Kidney epithelial cell (primary cell): ENCODE measurements around a stretch of chr2.

GRCh38 chr2:47011071-47011582 is 70.1 kb downstream of the TTC7A start:
- RAMPAGE, long total RNA = no peak
- RRBS = no CpG with 5 or more reads among the region's 15 CpGs

DNA sequence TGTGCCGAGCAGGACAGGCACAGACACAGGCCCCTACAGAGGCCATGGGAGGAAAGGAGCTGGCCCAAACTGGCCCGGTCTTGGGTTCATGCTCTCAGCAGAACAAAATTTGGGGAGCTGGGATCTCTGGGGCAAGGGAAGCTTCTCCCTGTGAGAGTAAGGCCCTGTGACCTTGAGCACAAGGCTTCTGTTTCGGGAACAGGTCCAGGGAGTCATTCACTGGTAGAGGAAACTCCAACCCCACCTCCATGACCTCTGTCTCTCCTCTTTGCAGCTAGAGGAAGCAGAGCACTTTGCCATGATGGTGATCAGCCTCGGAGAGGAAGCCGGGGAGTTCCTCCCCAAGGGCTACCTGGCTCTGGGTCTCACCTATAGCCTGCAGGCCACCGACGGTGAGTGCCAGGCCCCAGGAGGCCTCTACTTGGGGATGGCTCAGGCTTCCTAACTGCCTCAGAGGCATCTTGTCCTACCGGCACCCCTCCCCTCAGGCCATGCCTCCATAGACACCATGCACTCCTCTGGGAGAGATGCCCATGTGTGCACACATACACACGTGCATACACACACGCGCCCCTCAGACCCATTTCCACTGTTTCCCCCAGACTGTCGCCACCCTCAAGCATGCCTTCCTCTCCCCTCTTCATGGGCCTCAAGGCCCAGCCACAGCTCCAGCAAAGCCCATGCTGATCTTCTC is 80.7 kb downstream of the TTC7A start:
- RAMPAGE, long total RNA = no peak
- RRBS = 89% methylated on average over 2 of the region's 12 CpGs

GRCh38 chr2:47038234-47039041 is 97.4 kb downstream of the TTC7A start:
- RAMPAGE, long total RNA = no peak
- RRBS = no CpG with 5 or more reads among the region's 10 CpGs

DNA sequence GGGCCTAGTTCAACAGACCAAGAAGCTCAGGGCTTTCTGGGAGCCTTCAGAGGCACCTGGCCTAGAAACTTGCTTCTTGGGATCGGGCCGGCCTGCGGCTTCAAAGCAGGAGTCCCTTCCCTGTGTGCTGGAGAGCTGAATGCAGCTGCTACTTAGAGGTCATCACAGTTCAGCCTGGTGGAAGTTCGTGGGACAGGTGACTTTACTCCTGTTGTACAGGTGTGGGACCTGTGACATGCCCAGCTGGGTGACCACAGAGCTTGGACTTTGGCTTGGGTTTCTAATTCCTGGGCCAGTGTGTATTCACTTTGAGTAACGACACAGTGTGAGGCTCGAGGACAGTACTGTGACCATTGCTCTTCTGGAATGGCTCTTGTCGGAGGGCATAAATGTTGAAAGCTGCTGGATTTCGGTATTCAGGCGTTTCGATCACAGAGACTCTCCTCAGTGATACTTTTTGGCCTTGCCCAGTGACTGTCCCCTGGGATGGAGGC is 99.6 kb downstream of the TTC7A start:
- RAMPAGE, long total RNA = no peak
- RRBS = no CpG with 5 or more reads among the region's 10 CpGs

DNA sequence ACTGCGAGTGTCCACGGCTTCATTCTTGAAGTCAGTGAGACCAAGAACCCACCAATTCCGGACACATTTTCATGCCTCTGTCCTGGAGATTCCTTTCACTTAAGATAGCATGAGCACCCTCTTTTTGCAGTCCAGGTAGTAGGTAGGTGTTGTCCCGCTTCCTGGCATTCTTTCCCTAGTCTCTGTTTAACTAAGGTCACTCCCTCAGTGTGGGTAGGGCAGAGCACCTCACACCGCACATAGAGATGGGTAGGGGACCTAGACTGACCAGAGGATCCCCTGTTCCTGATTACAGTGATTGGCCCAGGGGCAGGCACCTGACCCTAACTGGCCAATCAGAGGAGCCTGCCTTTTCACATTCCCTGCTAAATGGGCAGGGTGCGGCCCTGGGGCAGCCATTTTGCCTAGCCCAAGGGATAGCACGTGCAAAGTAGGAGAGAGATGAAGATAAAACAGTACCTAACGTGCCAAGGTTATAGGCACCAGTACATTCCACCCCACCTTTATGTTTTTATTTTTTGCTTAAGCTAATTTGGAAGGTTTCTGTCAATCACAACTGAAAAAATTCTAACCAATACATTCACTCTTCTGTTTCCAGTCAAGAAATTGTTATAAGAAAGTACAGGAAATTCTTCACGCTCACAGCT is 46.5 kb downstream of the STPG4 start:
- RAMPAGE, long total RNA = no peak
- RRBS = no CpG with 5 or more reads among the region's 9 CpGs

GRCh38 chr2:47174503-47174784 is 1.9 kb downstream of the CALM2 start:
- RAMPAGE, long total RNA = no peak
- RRBS = no CpG with 5 or more reads among the region's 4 CpGs

- RAMPAGE, long total RNA = no peak
- RRBS = no CpG with 5 or more reads among the region's 9 CpGs
Measured at GRCh38 chr2:47219069-47219525, 42.8 kb upstream of the CALM2 start.

- RAMPAGE, long total RNA = no peak
- RRBS = no CpG with 5 or more reads among the region's 4 CpGs
Measured at GRCh38 chr2:47230420-47230918, 54.2 kb upstream of the CALM2 start.

GRCh38 chr2:47271541-47271960 is 95.2 kb upstream of the CALM2 start:
- RAMPAGE, long total RNA = no peak
- RRBS = no CpG with 5 or more reads among the region's 6 CpGs

DNA sequence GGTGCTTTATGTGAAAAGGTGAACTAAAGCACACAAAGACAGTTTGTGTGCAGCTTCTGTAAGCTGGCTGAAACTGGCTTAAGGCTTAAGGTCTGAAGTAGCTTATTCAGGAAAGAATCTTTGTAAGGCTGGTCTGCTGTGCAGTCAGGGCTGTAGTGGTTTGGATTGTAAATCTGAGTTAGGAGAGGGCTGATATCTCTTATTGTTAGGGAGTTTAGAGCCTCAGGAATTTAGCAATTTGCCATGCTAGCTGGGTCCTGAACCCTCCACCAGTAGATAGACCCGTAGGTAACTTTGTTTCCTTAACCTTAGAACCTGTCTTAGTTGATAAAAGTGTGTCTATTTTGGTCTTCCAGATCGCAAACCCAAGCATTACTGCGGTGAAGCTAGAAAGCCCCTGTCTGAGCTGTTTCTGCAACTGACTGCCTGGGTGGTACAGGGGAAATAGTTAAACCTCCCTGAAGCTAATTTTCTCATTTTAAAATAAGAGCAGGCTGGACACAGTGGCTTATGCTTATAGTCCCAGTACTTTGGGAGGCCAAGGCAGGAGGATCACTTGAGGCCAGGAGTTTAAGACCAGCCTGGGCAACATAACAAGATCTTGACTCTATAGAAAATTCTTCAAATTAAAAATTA is 67.9 kb upstream of the EPCAM start:
- RAMPAGE, long total RNA = no peak
- RRBS = no CpG with 5 or more reads among the region's 3 CpGs

DNA sequence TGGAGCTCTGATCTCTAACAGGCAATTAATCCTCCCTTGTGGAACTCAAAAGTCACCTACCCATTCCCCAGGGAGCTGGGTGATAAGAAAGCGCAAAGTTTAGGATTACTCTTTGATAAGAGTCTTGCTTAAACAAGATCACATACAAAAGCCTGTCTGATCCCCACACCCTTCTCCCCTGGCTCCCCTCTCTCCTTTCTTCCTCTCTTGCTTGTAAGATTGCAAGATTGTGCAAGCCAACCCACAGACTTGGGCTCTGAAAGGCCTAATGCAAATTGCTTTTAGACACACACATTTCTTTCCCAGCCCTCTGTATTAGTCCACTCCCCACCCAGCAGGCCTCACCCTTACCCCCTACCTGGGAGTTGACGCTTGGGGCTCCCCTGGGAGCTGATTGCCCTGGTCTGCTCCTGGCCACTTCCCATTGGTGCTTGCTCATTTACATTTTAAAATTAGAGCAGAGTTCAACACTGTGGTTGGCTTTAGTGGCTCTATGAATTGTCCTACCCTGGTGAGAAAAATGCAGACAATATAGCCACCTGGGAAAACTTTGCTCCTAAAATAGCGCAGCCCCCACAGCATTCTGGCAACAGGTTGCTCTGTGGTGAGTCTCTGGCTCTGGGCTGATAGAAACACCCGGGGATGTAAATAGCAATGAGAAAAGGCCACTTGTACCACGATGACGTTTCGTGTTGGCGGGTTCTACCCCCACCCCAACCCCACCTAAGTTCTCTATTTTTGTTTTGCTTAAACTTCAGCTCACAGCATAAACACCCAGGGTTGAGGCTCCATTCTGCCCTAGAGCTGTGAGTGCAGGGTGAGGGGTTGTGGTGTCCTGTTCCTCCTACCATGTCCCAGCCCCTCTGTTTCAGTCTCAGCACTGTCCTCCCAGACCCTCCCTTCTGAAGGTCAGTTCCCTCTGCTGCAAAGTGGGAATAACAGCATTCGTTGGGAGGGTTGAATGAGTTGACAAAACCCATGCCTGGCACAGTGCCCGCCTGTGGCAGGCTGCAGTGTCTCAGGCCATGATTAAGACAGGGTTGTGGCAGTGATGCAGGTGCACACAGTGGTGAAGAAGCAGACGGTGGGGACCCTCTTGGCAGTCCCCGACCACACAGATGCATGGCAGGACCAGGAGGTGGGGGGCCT is 58.7 kb upstream of the EPCAM start:
- RAMPAGE, long total RNA = no peak
- RRBS = no CpG with 5 or more reads among the region's 12 CpGs

DNA sequence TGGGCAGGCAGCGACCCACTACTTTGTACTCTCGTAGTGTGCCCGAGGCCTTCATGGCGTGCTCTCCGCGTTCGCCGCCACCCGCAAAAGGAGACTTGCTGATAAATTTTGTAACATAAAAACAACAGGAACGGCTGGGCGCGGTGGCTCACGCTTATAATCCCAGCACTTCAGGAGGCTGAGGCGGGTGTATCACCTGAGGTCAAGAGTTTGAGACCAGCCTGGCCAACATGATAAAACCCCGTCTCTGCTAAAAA is 91.8 kb upstream of the MSH6 start:
- RAMPAGE, long total RNA = no peak
- RRBS = no CpG with 5 or more reads among the region's 15 CpGs

DNA sequence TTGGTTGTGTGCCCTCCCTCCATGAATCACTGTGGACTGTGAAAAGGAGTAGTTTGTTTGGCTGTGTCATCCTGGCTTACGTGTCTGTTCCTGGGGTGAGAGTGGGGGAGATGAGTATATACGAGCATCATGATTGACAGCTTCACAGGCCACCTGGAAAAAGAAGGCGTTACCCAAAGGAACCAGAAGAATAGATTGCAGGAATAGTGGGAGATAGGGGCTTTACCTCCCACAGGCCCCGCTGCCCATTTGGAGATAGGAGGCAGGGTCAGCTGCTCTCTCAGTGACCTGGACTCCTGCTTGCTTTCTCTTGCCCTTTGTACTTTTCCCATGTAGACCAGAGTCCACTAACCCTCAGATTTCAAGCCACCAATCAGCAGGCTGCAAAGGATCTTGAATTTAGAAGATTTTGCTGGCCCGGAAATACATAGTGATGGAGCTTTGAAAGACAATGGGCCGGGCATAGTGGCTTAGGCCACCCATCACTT is 58.1 kb upstream of the MSH6 start:
- RAMPAGE, long total RNA = no peak
- RRBS = no CpG with 5 or more reads among the region's 6 CpGs

DNA sequence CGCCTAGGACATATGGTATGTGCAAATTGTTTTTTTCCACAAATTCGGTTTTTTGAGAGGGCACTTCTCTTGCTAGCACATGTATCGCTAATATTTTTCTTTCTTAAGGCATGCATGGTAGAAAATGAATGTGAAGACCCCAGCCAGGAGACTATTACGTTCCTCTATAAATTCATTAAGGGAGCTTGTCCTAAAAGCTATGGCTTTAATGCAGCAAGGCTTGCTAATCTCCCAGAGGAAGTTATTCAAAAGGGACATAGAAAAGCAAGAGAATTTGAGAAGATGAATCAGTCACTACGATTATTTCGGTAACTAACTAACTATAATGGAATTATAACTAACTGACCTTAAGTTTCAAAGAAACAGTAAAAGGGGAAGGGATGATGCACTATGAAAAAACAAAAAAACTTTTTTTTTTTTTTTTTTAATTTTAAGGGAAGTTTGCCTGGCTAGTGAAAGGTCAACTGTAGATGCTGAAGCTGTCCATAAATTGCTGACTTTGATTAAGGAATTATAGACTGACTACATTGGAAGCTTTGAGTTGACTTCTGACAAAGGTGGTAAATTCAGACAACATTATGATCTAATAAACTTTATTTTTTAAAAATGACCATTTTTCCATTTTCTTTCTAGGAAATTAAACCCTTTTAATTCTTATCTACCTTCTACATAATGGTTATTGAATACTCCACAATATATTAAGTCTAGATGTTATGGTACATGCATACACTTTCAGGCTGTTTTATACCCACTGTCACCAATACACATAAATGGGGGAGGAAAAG is 23.6 kb downstream of the MSH6 start:
- RAMPAGE, long total RNA = no peak
- RRBS = no CpG with 5 or more reads among the region's 6 CpGs

GRCh38 chr2:47838664-47839123 is 55.7 kb downstream of the MSH6 start:
- RAMPAGE, long total RNA = no peak
- RRBS = no CpG with 5 or more reads among the region's 4 CpGs

DNA sequence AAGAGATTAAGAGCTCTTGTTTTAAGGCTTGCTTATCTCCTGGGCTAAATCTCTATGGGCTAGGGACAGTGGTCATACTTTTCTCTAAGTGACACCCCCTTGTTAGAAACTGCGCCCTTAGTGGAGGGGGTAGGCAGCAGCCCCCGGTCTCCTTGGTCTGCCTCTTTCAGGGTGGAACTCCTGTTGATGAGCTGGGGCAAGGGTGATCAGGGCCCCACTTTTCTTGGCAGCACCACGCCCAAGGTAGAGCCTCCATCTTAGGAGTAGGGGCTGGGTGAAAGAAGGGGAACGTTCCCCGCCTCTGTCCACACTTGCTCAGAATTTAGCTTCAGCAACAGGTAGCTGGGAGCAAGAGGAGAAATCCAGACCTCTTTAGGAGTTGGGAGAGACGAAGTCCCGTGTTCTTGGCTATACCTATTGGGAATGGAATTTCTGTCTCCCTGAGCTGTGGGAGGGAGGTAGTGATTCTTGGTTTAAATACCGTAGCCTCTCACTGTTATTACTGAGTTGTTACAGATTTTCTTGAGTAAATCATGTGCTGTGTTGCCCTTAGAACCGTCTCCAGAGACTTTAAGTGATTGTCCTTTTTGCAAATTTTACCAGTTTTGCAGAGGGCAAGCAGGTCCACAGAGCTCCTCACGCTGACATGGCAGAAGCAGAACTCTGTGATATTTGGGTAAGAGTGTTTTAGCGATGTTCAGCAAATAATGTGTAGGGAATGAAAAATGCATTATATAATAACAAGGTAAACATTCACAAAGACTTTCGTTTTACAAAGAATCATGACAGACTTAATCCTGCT is 38.5 kb downstream of the PPP1R21 start:
- RAMPAGE, long total RNA = no peak
- RRBS = no CpG with 5 or more reads among the region's 12 CpGs

DNA sequence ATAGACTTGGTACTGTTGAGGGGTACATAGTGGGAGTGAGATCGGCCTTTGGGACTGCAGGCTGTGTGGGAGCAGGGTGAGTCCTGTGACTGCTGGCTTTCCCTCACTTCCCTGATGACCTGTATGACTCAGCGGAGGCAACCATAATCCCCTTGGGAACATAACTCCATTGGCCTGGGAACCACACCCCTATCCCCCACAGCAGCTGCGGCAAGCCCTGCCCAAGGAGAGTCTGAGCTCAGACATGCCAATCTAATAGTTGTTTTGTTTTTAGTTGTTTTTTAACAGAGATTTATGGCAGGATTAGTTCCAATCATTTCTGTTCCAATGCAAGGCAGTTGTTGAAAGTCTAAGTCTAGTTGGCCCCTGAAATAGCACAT is 414.1 kb upstream of the CHAC2 start:
- RAMPAGE, long total RNA = no peak
- RRBS = no CpG with 5 or more reads among the region's 3 CpGs

GRCh38 chr2:53890033-53890399 is 30.2 kb upstream of the GPR75 start:
- RAMPAGE, long total RNA = no peak
- RRBS = no CpG with 5 or more reads among the region's 2 CpGs

DNA sequence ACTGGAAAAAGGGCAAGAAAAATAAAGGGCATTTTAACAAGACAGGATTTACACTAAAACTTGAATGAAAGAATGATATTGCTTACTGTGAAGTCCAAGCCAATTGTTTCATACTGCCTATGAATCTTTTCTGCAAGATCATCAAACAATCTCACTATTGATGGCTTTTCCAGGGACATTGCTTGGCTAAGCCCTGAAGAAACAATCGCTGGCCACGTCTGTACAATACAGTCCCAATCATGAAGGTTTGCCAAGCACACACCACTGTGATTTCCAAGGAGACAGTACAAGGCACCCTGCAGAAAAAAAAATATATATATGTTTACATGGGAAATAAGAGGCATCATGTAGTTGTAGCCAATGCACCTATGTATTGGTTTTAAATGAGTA is 41.5 kb upstream of the GPR75 start:
- RAMPAGE, long total RNA = no peak
- RRBS = no CpG with 5 or more reads among the region's 2 CpGs

GRCh38 chr2:53992819-53993306 is 21.9 kb downstream of the ACYP2 start:
- RAMPAGE, long total RNA = no peak
- RRBS = no CpG with 5 or more reads among the region's 10 CpGs